ENCODE data around the gene CD300A.

DNA sequence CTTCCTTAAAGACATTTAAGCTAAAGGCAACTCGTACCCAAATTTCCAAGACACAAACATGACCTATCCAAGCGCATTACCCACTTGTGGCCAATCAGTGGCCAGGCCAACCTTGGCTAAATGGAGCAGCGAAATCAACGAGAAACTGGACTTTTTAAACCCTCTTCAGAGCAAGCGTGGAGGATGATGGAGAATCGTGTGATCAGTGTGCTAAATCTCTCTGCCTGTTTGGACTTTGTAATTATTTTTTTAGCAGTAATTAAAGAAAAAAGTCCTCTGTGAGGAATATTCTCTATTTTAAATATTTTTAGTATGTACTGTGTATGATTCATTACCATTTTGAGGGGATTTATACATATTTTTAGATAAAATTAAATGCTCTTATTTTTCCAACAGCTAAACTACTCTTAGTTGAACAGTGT, 3.7 kb downstream of the SOX9 start:
- RRBS = no CpG with 5 or more reads among the region's 6 CpGs
CAGE:
- cytosol, long polyA plus RNA = no peak
- long polyA plus RNA = no peak
- nucleus, long polyA plus RNA = no peak

CAGE:
- cytosol, long polyA plus RNA = no peak
- long polyA plus RNA = no peak
- nucleus, long polyA plus RNA = no peak
Observed at GRCh38 chr17:72135382-72135821, 14.6 kb downstream of the SOX9 start.

GRCh38 chr17:72392545-72393147, 271.8 kb downstream of the SOX9 start:
- RRBS = 97% methylated on average over 5 of the region's 14 CpGs
CAGE:
- cytosol, long polyA plus RNA = no peak
- long polyA plus RNA = no peak
- nucleus, long polyA plus RNA = no peak

DNA sequence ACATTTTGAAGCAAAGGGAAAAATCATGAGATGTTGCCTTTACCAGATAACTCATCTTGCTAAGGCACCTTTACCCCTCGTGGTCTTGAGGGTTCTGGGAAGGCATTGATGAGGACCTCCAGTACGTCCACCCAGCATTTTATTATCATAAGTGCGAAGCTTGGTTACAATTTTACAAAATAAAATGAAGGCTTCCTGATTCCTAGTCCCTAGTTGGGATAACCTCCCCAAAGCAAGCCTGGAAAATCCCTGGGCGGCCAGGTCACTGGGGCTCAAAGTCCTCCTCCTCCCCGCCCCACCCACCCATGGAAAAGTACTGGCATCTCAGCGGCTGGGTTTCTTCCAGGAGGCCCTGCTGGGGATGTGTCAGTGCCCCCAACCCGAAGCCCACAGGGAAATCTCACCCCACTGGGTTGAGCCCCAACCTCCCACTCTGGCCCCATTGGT, 324.2 kb downstream of the SOX9 start:
- RRBS = no CpG with 5 or more reads among the region's 7 CpGs
CAGE:
- cytosol, long polyA plus RNA = no peak
- long polyA plus RNA = no peak
- nucleus, long polyA plus RNA = no peak

- RRBS = no CpG with 5 or more reads among the region's 2 CpGs
CAGE:
- cytosol, long polyA plus RNA = no peak
- long polyA plus RNA = no peak
- nucleus, long polyA plus RNA = no peak
Observed at GRCh38 chr17:72479679-72480212, 358.9 kb downstream of the SOX9 start.

DNA sequence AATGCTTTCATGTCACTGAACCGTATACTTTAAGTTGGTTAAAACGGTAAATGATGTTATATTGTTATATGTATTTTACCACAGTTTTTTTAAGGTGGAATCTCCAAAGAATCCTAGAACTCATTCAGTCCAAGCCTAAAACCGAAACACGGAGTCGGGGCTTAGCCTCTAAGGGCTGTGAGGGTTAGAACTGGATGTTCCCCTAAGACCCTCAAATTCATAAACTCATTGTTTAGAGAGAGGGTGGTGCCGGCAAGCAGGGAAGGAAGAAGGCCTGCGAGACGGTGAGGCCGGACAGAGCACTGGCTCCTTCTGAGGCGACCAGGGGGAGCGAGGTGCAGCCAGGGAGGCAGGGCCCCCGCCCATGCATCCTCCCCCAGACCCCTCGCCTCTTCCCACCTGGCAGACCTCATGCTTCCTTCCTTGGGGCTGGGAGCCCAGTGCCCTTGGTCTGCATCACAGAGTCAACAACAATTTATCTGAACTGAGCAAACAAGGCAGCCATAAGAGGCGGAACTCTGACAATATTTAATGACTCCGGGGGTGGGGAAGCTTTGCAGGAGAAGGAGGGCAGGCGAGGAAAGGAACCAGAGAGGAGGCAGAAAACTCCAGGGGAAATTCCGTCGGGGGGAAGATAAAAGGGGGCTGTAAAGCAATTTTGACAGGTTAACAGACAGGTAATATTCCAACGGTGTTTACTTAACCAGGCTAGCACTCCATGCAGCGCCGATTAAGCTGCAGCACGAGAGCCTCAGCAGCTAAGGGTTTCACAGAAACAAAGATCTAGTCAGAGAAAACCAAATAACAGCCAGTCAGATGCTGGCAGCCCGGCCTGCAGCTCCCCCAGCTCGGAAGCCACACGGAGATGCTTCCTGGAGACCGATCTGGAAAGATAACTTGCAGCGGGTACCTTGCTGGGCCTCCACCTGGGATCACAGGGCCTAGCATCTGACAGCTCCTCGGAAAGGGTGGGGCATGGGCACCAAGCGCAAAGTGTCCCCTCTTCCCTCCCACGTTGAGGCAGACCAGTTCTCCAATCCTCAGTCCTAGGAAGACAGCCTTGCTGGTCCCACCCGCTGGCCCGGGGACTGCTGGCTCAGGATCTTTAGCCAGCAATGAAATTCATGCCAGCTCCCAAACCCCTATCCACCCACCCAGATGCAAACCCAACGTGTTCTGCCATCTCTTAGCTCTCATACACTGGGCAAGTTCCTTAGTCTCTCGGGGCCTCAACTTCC, 398.1 kb downstream of the SOX9 start:
- RRBS = 20% methylated on average over 2 of the region's 34 CpGs
CAGE:
- cytosol, long polyA plus RNA = no peak
- long polyA plus RNA = no peak
- nucleus, long polyA plus RNA = no peak

DNA sequence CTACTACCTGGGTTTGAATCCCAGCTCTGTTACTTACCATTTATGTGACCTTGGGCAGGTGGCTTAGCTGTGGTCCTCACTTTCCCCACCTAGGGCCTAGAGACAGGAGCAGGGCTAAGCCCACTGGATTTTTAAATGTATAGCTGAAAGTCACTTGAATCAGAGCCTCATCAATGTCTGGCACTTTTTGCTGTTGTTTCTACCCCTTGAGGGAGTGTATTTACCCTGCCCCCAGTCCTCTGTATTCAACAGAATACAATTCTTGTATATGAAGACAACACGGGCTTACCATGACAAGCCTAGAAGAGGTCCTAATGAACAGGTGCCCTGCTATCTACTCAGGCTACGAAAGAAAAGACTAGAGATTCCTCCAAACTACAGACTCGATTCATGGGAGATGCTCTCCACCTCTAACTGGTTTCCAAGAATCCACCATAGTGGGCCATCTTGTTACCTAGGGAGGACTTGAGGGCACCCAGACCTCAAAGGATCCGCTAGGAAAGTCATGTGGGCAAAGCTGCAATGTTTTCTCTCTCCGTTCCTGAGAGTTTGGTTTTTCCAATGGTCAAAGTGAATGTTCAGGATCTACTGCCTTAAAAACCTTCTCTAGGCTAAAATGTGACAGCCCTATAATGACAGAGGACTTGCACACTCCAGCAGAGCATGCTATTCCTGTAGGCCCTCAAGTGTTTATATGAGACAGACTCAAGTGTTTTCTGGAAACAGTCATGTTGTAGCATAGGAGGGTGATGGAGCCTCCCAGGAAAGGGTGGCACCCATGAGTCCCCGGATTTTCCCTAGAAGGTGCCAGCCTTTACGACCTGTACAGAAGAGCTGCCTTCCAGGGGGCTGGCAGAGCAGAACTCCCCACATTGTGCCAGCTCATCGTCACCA, 437.4 kb downstream of the SOX9 start:
- RRBS = no CpG with 5 or more reads among the region's 8 CpGs
CAGE:
- cytosol, long polyA plus RNA = no peak
- long polyA plus RNA = no peak
- nucleus, long polyA plus RNA = no peak

DNA sequence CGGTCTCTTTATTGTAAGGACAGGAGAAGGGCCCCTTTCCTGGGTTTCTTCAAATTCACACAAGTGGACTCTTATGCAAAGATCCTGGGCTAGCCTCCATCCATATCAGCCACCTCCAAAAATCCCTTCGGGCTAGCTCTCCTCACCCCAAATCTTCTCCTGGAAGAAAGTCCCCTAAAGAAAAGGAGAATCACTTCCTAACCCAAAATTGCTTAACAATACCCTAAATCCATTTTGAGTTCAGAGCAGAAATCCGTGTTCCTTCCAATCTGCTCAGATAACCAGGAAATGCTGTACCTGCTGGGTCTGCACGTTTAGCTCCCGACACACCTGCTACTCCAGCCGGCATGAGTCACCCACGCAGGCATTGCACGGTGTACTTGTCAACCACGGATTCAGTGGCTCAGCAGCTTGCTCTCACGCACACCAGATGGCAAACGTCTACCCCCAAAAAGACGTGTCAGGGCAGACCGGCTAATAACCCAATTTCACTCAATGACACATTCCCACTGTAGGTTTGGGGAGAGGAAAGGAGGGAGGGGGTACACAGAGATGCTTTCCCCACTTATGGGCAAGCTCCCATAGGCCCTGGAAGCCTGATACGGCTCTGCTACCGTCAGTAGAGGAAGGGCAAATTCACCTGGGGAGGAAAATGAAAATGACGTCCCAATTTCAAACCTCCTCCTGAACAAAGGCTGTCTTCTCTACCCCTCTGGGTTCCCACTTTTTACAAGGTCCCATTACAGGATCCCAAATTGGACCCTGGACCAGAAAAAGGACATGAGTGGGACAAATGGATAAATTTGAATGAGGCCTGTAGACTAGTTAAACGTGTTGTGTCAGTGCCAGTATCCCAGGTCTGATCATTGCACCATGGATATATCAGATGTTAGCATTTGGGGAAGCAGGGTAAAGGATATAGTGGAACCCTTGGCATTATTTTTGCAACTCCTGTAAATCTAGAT, 468.2 kb downstream of the SOX9 start:
- RRBS = no CpG with 5 or more reads among the region's 17 CpGs
CAGE:
- cytosol, long polyA plus RNA = no peak
- long polyA plus RNA = no peak
- nucleus, long polyA plus RNA = no peak

- RRBS = no CpG with 5 or more reads among the region's 30 CpGs
CAGE:
- cytosol, long polyA plus RNA = no peak
- long polyA plus RNA = no peak
- nucleus, long polyA plus RNA = no peak
Observed at GRCh38 chr17:72719362-72720701, 372.7 kb downstream of the SLC39A11 start.

DNA sequence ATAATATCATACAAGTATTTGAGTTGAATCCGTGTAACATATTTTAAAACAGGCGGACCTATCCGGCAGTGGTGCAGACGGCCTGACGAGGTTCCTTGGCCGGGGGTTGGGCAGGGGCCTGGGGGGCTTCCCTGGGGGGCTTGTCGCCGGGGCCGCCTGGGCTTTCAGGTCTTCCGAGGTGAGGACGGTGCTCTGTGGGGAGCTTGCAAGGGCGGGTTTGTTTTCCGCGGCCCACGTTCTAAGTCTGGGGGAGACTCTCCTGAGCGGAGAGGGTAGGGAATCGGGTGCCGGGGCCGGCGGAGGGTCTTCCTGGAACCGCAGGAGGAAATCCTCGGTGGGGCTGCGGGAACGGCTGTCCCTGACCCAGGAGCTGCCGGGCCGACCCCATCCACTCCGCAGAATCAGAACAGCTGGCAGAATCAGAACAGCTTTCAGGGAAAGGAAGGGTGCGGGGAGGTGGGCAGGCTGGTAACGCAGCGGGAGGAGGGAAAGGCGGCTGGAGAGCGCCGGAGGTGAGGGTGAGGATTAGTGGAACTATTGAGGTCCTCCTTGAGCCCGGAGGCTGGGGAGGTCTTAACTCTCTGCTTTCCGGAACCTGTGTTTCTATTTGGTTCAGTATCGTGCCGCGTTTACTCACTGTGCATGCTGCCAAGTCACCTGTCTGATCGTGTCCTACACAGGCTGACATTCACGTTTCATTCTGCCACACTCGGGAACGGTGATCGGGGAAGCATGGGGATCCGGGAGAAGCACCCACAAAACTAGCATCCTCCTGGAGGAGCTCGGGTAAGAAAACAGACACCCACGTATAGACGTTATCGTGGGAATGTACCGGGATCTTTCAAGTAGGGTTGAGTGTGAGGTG, 539 bp downstream of the C17orf80 start:
- RRBS = 16% methylated on average over 12 of the region's 49 CpGs
CAGE:
- cytosol, long polyA plus RNA = start-site peak on the plus strand centred at position 153 of the sequence, 14 bp wide, 144 reads
- long polyA plus RNA = start-site peak on the plus strand centred at position 146 of the sequence, 51 bp wide, 79 and 396 reads in 2 replicates
- nucleus, long polyA plus RNA = start-site peak on the plus strand centred at position 164 of the sequence, 15 bp wide, 76 reads

DNA sequence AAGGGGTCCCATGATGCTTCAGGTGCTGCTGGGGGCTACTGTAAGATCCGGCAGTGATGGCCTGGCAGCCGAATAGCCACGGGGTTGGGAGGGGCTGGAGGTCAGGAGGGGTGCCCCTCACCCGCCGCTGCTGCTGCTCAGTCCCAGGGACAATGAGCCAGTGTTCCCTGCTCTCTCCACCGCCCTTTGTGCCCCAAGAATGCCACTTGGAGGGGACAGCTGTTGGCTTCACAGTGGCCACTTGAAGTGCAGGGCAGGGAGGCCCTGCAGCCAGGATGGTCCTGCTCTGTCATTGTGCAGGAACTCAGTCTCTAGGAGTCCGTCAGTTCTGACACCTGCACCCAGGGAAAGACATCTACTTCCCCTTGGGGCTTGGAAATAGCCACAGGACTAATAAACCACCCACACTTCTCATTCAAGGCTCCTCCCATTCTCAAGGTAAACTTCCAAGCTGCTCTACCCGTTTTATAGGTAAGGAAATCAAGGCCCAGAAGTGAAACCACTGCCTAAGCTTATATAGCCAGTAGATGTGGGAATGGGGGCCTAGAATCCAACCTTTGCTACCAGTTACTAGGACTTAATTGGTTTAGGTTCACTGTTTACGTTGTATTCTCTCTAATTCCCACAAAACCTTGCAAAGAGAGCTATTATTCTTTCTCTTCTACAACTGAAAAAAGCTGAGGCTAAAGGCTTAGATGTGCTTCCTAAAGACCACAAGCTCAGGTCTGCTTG, 6.1 kb upstream of the CPSF4L start:
- RRBS = no CpG with 5 or more reads among the region's 9 CpGs
CAGE:
- cytosol, long polyA plus RNA = no peak
- long polyA plus RNA = no peak
- nucleus, long polyA plus RNA = no peak

DNA sequence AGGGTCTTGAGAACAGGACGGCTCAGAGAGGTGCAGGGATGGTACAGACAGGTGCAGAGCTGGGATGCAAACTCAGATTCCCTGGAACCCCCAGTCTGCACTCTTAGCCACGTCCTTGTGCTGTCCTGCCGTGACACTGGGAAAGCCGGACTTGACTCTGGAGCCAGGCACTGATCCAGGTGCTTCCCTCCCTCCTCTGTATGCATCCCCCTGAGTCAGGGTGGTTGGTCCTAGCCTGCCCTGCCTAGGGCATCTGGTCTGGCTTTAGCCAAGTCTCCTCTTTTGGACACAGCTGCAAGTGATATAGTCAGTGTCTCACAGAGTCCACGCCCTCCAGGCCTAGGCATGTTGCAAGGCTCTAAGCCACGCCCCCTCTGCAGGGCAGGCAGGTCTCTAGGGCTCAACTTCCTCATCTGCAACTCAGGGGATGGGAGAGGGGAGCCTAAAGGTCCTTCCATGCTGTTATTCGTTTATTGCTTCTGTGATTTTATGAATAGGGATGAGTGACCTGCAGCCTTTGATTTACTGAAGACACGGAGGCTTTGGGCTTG, 97.3 kb downstream of the SDK2 start:
- RRBS = no CpG with 5 or more reads among the region's 8 CpGs
CAGE:
- cytosol, long polyA plus RNA = no peak
- long polyA plus RNA = no peak
- nucleus, long polyA plus RNA = no peak

DNA sequence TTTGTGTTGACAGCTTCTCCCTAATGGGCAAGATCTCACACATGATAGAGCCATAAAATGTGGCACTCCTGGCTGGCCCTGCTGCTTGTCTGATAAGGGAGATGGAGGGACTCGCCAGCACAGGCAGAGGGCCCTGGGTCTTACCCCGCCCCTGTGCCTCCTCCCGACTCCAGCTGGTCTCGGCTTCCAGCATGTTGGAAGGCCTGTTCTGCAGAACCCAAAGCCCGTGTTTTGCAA, 106.7 kb upstream of the SDK2 start:
- RRBS = no CpG with 5 or more reads among the region's 5 CpGs
CAGE:
- cytosol, long polyA plus RNA = no peak
- long polyA plus RNA = no peak
- nucleus, long polyA plus RNA = no peak

DNA sequence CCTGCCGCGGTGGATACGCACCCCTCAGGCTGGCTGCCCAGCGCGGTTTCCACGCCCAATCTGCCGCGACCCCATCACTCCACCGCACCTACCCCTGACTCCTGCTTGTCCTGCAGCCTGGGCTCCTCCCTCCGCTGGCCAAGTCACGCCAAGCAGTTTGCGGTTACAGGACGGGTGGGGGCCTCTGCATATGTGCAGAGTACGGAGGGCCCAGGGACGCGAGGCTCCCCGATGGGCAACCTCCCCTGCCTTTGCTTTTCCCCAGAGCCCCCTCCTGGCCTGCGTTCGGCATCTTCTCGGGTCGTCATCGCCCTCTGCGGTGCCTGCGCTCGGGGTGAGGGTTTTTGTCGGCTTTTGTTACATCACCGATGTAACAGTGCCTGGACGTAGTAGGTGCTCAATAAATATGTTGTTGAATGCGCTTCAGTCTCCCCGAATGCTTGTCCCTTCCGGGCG, 911 bp upstream of the TTYH2 start:
- RRBS = 3% methylated on average over 2 of the region's 32 CpGs
CAGE:
- cytosol, long polyA plus RNA = no peak
- long polyA plus RNA = no peak
- nucleus, long polyA plus RNA = no peak

GRCh38 chr17:74245158-74245777, 28.8 kb upstream of the DNAI2 start:
- RRBS = 21% methylated on average over 4 of the region's 20 CpGs
CAGE:
- cytosol, long polyA plus RNA = no peak
- long polyA plus RNA = no peak
- nucleus, long polyA plus RNA = no peak

GRCh38 chr17:74408635-74409251, 23.1 kb upstream of the GPRC5C start:
- RRBS = 80% methylated on average over 2 of the region's 7 CpGs
CAGE:
- cytosol, long polyA plus RNA = no peak
- long polyA plus RNA = no peak
- nucleus, long polyA plus RNA = no peak

DNA sequence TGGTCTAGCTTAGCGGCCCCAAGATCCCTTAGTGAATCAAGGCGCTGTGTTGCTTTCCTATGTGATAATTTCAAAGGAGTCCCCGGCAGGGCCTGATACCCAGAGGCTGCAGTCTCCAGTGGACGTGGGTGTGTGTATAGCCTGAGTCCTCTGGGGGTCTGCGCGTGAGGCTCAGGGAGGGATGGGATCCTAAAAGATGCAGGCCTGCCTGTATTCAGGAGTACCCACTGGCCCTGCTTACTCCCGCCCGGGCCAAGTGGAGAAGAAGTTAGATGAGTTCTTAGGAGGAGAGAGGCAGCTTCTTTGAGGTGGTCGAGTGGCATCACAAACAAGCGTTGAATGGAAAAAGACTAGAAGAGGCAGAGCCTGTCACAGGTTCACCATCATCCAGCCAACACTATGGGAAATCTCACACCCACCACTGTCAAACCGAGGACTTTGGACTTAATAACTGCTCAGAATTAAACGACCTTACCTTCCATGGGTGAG, 15.2 kb upstream of the CD300A start:
- RRBS = no CpG with 5 or more reads among the region's 12 CpGs
CAGE:
- cytosol, long polyA plus RNA = no peak
- long polyA plus RNA = no peak
- nucleus, long polyA plus RNA = no peak

DNA sequence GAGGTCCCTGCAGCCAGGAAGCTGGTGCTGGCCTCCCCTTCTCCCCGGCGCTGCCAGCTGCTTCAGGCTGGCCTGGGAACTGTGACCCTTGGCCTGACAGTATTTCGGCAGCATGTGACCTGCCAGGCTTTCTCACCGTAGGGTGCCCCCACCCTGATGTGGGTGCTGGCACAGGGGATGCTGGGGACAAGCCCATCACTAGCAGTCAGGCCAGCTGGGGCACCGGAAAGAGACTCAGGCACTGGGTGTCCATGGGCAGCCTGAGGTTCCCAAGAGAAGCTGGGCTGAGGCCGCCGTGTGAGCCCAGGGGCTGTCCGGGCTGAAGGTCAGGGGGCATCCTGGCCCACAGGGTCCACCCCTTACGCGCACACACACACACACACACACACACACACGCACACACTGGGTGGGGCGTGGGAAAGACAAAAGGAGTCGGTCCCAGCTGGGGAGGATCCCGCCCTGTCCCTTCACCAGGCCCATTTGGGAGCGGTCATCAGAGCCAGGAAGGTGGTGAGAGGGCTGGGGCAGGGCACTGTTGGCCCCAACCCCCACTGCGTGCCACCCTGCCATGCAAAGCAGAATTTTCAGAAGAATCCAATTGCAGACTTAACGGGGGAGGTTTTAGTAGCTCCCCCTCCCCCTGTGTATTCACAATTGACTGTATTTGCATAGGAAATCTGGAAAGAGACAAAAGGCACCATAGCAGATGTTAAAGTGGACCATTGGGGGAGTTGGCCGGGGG, 11.5 kb upstream of the CD300A start:
- RRBS = 31% methylated on average over 1 of the region's 18 CpGs
CAGE:
- cytosol, long polyA plus RNA = no peak
- long polyA plus RNA = no peak
- nucleus, long polyA plus RNA = no peak

DNA sequence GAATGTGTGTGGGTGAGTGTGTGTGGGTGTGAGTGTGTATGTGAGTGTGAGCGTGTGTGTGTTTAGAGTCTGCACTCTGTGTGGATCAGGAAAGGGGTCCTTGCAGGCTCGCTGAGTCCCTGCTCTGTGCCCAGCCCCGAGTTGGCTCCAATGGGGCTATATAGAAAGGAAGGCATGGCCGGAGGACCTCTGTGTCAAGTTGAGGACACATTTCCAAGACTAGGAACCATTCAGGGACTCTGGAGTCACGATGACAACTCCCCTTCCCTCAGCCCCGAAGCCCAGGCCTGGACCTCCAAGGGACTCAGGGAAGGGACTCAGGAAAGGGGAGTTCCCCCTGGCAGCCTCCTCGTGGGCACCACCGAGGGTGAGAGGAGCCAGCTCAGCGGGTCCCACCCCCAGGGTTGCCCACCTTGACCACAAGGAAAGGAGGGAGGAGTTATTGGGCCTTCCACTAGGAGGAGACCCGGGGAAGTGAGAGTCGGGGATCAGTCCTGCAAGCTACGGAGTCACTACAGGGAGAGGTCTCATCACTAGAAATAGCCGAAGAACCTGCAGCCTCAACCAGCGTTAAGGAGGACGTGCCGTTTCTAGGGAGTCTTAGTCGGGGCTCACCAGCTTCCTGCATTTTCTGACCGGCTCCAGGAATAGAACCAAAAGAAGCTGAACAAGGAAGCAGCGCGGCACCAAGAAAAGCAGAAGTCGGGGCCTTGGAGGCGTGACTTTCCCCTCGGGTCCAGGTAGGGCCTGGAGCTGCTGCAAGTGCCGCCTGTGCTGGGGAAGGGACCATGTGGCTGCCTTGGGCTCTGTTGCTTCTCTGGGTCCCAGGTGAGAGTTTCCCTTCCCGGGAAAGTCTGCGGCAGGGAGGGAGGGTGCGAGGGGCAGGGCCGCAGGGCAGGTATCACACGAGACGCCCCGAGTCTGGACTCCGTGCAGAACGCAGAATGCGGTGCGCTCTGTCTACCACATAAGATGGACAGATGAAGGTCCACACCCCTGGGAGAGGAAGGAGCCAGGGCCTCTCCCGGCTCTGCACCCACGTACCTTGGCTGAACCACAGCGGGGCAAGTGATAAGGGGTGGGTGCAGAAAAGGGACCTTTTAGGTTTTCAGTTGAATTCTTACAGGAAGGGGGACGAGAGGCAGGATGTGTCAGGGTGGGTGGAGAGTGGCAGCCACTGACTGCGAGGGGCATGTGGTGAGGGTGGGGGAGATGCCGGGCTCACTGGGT, at the start of gene CD300A:
Gene CD300A, plus strand, starts transcription at position 719 of the 1,230 bp plus-strand sequence.
- RRBS = 11% methylated on average over 1 of the region's 41 CpGs
CAGE:
- cytosol, long polyA plus RNA = start-site peak on the plus strand centred at position 488 of the sequence, 38 bp wide, 39 reads
- long polyA plus RNA = start-site peak on the plus strand centred at position 480 of the sequence, 53 bp wide, 30 and 26 reads in 2 replicates
- nucleus, long polyA plus RNA = start-site peak on the plus strand centred at position 474 of the sequence, 11 bp wide, 11 reads; start-site peak on the plus strand centred at position 768 of the sequence, 98 bp wide, 7 reads; start-site peak on the plus strand centred at position 904 of the sequence, 63 bp wide, 5 reads

GRCh38 chr17:74529750-74530151, 1.5 kb downstream of the CD300LB start:
- RRBS = no CpG with 5 or more reads among the region's 8 CpGs
CAGE:
- cytosol, long polyA plus RNA = no peak
- long polyA plus RNA = no peak
- nucleus, long polyA plus RNA = no peak

Measured in H1 (cell line).